ENCODE measurements around a stretch of chr1.

GRCh38 chr1:37391350-37391580 lies 83.1 kb upstream of the ZC3H12A start:
- PRO-cap = no peak
- RAMPAGE, long total RNA, 2 experiments = no peak in any of the 2 experiments

GRCh38 chr1:37461333-37461886 lies 13.0 kb upstream of the ZC3H12A start:
- PRO-cap = no peak
- RAMPAGE, long total RNA, 2 experiments = no peak in any of the 2 experiments

- PRO-cap = bidirectional peak, plus-strand start at chr1:37478097, minus-strand start at chr1:37477995
- RAMPAGE, long total RNA, 2 experiments = no peak in any of the 2 experiments
These were observed 3.6 kb downstream of the ZC3H12A start for GRCh38 chr1:37477943-37478410.

GRCh38 chr1:37513625-37514153 lies 877 bp downstream of the MEAF6 start:
- PRO-cap = no peak
- RAMPAGE, long total RNA, 2 experiments = no peak in any of the 2 experiments

DNA sequence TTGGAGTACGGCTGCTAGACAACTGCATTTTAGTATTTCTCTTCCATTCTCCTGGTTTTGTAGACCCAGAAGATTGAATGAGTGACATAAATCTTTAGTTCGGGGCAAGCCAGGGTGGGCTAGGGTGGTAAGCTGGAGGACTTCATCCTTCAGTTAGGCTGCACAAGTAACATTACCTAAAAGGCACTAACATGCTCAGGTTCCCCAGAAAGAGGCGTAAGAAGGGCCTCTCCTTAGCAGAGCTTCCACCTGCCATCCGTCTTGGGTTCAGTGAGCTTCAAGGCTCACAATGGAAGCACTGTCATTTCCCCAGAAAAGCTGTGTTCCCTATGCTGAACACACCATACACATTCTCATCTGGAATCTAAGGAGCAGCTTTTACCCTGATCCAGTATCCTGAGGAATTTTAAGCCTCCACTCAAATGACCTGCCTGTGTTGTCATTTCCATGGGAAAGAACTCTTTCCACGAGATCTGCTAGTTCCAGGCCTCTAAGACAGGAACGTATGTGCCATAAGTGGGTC lies 9.2 kb downstream of the DNALI1 start:
- PRO-cap = no peak
- RAMPAGE, long total RNA, 2 experiments = no peak in any of the 2 experiments

DNA sequence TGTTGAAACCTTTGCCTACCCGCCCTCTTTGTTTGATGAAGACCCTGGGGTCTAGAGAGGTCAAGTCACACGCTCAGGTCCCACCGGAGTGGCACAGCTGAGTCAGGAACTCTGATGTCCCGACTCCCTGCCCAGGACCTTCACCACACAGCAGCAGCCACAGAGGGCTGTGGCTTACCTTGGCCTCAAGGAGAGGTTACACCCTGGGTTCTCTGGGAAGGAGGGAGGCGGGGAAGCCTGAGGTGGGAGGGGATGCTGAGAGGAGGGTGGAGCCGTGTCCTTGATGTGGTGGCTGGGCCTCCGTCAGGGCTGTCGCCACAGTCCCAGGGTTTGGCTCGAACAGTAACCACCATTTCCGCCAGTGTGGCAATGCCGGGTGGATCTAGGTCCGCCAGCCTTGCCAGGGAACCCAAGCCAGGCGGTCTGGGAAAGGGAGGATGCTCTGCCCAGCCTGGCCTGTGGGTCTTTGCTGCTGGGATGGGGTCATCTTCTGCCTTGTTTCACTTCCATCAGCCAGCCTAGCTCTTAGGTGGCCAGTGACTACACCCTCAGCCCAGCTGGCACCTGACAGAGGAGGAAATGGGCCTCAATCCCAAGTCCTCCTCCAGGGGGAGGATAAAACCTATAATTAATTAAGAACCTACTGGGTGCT lies 16.4 kb downstream of the C1orf109 start:
- PRO-cap = no peak
- RAMPAGE, long total RNA, 2 experiments = no peak in any of the 2 experiments

DNA sequence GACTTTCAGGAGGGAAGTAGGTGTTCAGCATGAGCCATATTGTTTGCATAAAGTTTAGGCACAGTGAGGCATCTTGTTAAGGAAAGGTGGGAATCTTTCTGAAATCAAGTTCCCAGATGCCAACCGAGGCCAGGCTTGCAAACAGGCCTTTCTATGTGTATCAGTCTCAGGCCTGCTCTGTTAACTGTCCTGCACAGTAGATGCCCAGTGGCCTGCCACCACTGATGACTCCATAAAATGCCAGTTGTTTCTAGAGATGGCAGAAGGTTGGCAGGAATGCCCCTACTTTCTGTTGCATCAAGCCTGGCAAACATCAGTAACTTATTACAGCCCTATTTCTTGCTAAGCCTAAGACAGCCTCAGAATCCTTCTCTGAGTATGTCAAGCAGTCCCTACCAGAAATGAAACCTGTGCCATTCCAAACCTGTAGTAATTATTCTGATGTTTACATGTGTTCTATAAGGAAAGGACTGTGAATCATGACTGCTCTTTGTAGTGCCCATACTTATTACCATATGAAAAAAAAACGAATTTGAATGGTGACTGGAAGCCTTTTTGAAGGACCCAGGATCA lies 5.3 kb downstream of the CDCA8 start:
- PRO-cap = no peak
- RAMPAGE, long total RNA, 2 experiments = no peak in any of the 2 experiments

DNA sequence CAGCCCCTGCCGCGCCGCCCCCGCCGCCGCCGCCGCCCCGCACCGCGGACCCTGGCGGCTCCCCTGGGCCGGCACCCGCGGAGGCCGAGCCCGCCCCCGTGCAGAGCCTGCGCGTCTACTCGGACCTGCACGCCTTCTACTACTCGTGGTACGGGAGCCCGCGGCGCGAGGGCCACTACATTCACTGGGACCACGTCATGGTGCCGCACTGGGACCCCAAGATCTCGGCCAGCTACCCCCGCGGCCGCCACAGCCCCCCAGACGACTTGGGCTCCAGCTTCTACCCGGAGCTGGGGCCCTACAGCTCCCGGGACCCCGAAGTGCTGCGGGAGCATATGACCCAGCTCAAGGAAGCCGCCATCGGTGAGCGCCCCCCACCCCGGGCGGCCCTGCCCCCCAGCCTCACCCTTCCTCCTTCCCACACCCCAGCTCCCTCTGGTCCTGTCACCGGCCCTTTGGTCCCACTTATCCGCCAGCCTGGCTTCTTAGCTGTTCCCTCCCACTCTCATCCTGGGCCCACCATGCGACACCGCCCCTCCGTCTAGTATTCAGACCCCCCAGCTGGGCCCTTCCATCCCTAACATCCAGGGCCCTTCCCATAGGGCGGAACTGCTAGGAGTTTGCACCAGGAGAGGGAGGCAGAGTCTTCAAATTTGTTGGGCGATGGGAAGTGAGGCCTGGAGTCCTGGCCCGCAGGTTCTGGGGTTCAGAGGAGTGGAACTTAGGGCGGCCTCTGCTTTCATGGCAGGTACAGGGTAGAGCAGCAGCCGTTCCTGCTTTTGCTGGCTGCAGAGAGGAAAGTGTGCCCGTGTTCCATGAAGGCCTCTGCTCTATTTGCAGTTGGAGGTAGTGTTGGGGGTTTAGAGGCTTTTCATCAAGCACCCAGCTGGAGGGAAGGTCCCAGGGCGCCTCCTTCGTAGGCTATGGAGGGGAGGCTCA lies 992 bp downstream of the MANEAL start:
- PRO-cap = no peak
- RAMPAGE, long total RNA, 2 experiments = no peak in any of the 2 experiments

DNA sequence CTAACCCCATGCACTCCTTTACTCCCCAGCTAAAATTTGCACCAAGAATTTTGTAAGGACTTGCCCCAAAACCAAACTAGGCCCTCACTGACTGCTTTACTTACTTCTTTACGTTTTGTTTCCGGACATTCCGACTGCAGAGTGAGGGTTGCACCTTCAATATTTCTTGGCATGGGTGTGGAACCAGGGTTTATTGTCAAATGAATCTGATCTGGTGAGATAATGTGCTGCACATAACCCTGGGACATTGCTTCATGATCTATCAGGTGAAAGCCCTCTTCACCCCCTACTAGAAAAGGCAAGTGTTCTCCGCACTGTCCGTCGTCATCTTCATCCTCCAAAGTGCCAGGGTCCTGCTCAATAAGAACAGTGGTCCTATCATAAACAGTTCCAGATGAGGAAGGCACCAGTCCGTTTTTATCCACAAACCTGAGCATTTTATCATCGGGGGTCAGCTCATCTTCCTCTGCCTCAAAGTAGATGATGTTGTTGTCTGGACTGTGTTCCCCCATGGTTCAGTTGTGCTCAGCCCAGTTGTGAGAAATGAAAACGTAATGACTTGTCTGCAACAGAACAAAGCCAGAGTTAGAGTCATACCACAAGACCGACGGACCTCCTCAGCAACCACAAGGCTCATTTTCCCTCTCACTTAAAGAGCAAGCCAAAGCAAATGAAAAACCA lies 2.1 kb downstream of the MTF1 start:
- PRO-cap = no peak
- RAMPAGE, long total RNA, 2 experiments = no peak in any of the 2 experiments

- PRO-cap = no peak
- RAMPAGE, long total RNA, 2 experiments = no peak in any of the 2 experiments
These were observed 37.7 kb downstream of the INPP5B start for GRCh38 chr1:37908939-37909721.

- PRO-cap = no peak
- RAMPAGE, long total RNA, 2 experiments = no peak in any of the 2 experiments
These were observed 32.0 kb downstream of the INPP5B start for GRCh38 chr1:37914711-37915447.

- PRO-cap = no peak
- RAMPAGE, long total RNA, 2 experiments = no peak in any of the 2 experiments
These were observed 11.0 kb downstream of the SF3A3 start for GRCh38 chr1:37978389-37979720.

DNA sequence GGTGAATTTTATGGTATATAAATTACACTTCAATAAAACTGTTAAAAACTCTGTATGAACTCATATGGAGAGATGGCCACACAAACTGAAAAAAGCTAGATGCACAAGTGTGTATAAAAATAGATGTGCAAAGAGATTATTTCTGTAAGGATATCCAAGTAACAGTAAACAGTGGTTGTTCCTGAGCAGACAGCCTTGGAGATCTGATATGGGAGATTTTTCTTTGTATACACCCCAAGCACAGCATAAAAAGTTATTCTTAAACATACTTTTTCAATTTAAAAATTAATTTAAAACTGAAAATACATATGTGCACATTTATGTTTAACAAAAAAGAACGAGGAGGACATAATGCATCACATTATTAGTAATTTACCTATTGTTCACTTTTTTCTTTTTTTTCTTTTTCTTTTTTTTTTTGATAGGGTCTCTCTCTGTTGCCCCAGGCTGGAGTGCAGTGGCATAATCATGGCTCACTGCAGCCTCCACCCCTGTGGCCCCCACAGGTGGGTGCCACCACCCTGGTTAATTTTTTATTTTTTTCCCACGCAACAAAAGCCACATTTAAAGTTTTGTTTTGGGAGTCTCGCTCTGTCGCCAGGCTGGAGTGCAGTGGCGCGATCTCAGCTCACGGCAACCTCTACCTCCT lies 2.2 kb upstream of the SF3A3 start:
- PRO-cap = no peak
- RAMPAGE, long total RNA, 2 experiments = no peak in any of the 2 experiments

GRCh38 chr1:37997005-37997364 lies 7.2 kb upstream of the SF3A3 start:
- PRO-cap = no peak
- RAMPAGE, long total RNA, 2 experiments = no peak in any of the 2 experiments

GRCh38 chr1:38246928-38247284 lies 200.3 kb upstream of the POU3F1 start:
- PRO-cap = no peak
- RAMPAGE, long total RNA, 2 experiments = no peak in any of the 2 experiments

DNA sequence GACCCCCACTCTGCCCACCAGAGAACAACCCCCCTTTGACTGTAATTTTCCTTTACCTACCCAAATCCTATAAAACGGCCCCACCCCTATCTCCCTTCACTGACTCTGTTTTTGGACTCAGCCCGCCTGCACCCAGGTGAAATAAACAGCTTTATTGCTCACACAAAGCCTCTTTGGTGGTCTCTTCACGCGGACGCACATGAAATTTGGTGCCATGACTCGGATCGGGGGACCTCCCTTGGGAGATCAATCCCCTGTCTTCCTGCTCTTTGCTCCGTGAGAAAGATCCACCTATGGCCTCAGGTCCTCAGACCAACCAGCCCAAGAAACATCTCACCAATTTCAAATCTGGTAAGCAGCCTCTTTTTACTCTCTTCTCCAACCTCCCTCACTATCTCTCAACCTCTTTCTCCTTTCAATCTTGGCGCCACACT lies 378.7 kb upstream of the POU3F1 start:
- PRO-cap = no peak
- RAMPAGE, long total RNA, 2 experiments = no peak in any of the 2 experiments

DNA sequence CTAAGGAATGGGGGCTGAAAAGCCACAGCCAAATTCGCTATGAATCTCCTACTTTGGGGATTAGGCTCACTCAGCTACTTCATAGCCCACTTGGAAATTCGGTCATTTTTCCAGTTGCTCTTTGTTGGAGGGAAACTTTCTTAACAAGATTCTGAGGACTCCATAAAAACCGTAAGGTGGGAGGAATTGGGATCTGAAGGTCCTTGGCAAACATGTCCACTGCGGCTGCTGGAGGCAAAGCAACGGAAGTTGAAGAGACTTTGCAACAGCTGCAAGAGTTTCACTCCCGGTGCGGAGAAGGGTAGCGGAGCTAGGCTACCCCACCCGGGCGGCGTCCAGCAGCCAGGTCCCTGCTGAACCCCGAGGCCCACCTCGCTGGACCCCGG lies 634 bp downstream of the MYCBP start:
- PRO-cap = no peak
- RAMPAGE, long total RNA, 2 experiments = no peak in any of the 2 experiments

DNA sequence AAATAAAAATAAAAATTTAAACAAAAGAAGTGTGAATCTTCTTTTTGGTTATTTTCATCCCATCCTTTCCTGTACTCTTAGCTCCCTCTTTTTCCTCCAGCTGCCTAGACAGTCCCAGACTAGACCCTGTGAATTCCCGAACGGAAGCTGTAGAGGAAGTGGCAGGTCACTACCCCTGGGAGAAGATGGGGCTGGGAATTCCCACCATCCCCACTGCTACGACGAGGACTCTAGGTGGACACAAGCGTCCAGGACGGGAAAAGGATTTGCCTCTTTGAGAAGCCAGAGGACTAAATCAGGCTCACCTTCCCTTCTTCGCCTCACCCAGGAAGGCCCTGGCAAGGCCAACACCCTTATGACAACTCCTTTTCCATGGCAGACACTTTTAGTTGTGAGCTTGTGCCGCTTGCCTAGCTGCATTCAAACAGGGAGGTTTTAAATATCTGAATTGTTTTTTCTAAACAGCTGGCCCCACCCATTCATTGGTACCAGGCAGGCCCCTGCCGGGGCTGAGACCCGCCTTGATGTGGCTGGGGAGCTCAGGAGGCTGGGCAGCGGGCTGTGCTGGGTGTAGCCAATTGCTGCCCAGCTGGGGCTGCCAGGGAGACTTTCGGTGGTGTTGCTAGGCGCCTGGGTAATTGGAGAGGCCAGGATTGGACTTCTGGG lies 12.4 kb downstream of the RHBDL2 start:
- PRO-cap = no peak
- RAMPAGE, long total RNA, 2 experiments = no peak in any of the 2 experiments

GRCh38 chr1:39048009-39048447 lies 21.9 kb downstream of the NDUFS5 start:
- PRO-cap = no peak
- RAMPAGE, long total RNA, 2 experiments = no peak in any of the 2 experiments

DNA sequence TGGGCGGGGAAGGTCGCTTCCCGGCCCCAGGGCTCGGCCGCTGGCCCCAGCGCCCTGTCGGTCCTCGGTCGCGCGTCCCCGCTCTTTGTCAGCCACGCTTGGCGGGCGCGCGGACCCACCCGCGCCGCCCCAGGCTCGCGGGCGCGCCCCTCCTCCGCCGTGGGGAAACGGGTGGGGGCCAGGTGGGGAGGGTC lies 55.6 kb downstream of the NDUFS5 start:
- PRO-cap = no peak
- RAMPAGE, long total RNA, 2 experiments = no peak in any of the 2 experiments